Smooth muscle cell (in vitro differentiated cells): ENCODE measurements around a stretch of chr7.

DNA sequence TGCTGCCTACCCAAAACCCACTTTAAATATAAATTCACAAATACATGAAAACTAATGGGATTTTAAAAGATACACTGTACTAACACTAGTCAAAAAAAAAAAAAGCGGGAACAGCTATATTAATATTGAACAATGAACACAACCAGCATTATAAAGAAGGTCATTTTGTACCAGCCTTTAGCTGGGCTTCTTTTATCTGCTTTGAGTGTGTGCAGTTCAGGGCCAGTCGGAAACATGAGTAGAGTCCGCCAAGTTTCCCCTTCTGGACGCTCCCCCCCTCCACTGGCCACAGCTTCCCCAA lies 77.3 kb upstream of the FAM20C start:
- RAMPAGE, long total RNA, result no peak

- RAMPAGE, long total RNA, result no peak
These were observed 7.8 kb upstream of the FAM20C start for GRCh38 chr7:184554-185062.

GRCh38 chr7:187047-187713 lies 5.2 kb upstream of the FAM20C start:
- RAMPAGE, long total RNA, result no peak

- RAMPAGE, long total RNA, result no peak
These were observed 41.5 kb upstream of the FOXL3 start for GRCh38 chr7:248135-249206.

DNA sequence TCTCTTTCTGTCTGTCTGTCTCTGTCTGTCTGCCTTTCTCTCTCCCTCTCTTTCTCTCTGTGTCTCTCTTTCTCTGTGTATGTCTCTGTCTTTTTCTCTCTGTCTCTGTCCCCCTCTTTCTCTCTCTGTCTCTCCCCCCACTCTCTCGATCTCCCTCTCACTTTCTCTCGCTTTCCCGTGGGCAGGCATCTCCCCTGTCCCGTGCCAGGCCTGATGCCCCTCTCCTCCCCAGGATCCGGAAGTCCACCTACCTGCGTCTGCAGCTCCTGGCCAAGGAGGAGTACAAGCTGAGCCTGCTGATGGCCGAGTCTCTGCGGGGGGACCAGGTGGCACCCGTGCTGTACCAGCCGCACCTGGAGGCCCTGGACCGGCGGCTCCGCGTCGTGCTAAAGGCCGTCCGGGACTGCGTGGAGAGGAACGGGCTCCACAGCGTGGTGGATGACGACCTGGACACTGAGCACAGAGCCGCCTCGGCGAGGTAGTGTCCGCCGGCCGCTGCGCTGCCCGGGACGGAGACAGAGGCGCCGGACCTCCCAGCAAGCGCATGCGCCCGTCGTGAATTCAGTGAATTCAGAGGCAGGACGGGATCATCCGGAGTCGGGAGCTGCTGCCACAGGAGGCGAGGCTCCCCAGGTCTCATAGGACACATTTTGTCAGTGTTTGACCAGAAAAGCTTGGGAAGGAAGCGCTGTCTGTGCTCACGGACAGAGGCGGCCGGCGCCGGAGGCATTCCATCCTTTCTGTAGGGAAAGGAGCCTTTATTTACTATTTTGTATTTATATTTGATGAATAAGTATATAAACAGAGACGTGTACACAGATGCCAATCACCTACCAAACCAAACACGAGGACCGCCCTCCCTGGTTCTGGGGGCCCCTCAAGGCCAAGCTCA lies 30.2 kb upstream of the FOXL3 start:
- RAMPAGE, long total RNA, result no peak

DNA sequence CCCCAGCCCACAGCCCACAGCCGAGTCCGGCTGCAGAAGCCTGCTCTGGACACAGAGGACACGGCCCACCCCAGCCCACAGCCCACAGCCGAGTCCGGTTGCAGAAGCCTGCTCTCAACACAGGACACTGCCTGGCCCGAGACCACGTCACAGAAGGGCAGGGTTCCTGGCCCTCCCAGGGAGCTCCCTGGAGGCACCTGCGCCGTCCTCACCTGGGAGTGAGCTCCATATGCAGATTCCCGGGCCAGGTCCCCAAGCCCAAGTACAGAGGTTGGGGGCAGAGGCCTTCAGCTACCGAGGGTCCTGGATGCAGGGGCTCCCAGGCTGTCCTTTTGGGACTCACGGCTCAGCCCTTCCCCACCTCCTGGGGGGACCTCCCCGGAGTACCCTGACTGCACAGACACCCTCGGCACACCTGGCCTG lies 23.8 kb upstream of the FOXL3 start:
- RAMPAGE, long total RNA, result no peak

- RAMPAGE, long total RNA, result no peak
These were observed 5.1 kb upstream of the FOXL3 start for GRCh38 chr7:284607-285597.

DNA sequence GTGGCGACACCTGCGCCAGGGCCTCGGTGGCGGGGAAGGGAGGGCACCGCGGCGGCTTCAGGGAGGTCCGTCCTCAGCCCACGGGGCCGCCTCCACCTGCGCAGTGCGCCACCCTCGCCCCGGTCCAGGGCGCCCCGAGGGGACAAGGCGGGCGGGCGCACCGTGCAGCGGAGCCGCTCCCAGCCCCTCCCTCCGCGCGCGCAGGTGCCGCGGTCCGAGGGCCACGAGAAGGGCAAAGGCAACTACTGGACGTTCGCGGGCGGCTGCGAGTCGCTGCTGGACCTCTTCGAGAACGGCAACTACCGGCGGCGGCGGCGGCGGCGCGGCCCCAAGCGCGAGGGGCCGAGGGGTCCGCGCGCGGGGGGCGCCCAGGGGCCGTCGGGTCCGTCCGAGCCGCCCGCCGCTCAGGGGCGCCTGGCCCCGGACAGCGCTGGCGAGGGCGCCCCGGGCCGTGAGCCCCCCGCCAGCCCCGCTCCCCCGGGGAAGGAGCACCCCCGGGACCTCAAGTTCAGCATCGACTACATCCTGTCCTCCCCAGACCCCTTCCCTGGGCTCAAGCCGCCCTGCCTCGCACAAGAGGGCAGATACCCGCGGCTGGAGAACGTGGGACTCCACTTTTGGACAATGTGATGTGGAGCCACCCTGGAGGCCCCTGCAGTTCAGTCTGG lies 1.0 kb downstream of the FOXL3 start:
- RAMPAGE, long total RNA, result no peak

- RAMPAGE, long total RNA, result no peak
These were observed 4.5 kb downstream of the FOXL3 start for GRCh38 chr7:294342-295077.

DNA sequence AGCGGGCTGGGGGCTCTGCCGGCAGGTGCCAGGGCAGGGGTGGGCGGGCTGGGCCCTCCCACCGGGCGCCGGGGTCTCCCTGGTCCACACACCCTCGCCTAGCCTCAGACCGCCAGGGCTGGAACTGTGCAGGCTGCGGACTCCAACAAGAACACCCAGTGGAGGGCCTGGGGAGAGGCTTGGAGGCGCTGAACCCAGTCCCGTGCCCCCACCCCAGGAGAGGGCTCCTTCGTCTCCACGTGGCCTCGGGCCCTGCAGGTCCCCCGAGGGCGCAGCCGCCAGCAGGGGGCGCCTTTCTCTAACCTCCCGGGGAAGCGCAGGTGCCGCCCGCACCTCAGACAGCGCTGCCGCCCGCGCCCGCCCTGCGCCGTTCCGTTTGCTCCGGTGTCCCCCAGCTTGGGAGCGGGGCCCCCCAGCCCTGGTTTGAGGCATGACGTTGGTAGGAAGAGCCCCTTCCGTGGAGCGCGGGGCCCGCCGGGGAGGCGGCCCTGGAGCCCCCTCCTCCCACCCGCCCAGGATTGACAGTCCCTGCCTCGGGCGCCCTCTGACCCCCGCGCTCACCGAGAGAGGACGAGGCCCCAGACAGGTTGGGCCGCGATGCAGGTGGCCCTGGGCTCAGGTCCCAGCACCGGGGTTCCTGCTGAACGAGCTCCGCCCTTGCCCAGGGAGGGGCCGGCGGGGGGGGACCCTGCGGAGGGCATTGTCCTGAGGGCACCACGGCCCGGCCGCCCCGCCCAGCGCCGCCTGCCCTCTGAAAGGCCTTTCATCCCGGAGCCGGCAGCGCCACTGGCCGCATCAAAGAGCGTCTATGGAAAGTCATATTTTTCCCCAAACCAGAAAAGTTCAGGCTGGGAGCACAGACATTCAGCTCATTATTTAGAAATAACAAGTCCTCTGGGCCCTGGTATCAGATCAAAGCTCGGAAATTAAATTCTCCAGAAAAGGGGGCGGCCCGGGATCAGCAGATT lies 42.8 kb downstream of the FOXL3 start:
- RAMPAGE, long total RNA, result no peak

- RAMPAGE, long total RNA, result no peak
These were observed 89.6 kb downstream of the FOXL3 start for GRCh38 chr7:379040-380472.

DNA sequence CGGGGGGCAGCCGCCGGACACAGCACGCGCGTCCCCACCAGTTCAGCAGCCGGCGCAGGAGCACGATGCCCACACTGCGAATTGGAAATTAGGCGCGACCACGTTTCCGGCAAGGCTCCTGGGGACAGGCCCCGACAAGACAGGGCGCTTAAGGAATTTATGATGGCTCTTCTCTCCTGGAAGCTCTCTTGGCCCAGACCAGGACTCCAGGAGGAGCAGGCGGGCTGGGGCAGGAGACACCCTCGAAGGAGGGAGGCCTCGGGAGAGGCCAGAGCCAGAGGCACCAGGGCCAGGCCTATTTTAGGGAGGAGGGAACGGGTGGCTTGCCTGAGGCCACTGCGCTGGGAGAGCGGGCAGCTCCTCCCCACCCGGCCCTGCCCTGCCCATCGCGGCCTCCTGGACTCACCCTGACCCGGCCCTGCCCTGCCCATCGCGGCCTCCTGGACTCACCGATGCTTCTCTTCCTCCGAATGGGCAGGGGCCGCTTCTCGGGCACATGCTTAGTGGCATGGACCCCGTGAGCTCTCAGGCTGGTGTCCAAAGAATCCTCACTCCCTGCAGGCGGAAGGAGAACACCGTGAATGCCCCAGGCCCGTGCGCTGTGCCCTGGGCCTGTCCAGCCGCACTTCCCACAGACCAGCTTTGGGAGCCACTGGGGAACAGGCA lies 7.6 kb downstream of the PDGFA start:
- RAMPAGE, long total RNA, result no peak

DNA sequence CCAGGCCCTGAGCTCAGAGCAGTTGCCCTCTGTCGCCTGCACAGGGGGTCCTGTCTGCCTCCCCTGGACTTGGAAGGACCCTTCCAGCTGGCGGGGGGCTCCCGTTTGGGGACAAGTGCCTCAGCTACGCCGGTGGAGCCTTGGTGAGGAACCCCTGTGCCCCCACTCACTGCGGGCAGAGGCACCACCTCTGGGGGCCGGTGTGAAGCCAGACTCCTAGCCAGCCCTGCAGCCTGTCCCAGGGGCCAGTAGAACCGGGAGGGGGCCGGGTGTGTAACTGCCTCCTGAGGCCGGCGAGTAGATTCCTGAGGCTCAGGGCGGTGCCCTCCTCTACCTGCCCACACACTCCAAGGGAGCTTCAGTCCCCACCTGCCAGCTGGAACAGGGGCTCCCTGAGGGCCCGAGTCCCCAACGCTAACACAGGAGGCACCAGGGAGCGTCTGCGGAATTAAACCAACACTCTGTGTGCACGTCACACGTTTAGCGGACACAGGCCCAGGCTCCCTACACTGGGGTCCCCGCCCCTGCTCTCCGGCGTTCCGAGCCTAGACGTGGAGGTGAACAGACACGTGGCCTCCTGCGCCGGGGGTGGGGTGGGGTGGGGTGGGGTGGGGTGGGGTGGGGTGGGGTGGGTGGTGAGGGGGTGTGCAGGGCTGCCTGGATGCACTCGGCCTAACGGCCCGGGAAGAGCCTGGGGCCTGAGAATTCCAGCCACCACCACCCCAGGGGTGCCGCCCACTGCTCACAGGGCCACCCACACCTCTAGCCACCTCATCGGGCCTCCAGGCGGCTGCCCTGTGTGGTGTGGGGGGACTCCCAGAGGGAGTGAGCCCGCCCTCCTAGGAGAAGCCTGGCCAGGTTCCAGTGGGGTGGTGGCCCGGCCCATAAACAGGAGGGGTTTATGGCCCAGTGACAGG lies 19.7 kb upstream of the PDGFA start:
- RAMPAGE, long total RNA, result no peak

DNA sequence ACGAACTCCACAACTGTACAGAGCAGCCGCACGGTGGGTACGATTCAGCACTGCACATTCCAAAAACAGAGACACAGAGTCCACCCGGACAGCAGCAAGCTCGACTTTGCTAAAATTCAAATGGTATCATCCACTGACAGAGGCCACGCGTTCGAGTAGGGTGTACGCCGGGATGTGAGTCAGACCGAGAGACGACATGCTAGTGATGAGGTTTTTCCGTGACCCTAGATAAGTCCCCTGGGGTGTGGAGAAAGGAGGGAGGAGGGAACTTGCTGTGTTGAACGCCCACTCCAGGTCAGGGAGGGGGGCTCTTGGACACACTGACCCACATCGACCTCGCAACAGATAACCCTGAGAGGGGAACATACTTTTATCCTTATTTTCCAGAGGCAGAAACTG lies 65.7 kb upstream of the PDGFA start:
- RAMPAGE, long total RNA, result no peak

DNA sequence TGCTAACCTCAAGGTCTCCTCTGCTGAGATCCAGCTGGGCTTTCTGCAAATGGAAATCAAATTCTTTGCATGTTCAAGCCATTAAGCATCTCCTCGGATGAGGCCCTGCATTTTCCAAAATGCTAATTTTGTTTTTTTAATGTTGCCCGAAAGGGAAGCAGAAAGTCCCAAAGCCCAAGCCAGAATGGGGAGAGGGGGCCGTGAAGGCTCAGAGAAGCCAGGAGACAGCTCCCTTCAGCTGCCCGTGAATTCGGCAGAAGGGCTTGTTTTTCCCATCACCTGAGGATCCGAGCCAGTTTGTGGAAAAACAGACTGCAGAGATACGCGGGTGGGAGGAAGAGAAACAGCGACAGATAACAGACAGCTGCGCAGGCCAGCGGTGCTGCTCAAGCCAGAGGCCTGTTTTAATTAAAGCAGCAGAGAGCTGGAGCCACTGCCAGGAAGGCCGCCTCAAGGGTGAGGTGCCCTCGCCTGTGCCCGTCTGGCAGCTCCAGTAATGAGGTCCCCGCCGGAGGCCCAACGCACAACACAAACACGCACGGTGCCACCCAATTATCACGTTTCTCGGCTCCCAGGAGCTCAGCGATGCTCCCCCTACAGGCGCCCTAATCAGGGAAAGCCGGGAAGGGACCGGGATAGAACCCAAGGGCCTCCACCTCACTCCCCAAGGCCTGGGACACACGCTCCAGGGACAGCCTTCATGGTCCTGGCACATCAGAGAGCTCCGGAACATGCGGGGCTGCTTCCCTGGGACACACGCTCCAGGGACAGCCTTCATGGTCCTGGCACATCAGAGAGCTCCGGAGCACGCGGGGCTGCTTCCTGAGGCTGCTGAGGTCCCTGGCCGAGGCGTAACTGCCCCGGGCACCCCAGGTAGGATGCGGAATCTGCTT lies 60.7 kb upstream of the DNAAF5 start:
- RAMPAGE, long total RNA, result no peak

GRCh38 chr7:728005-728385 lies 914 bp upstream of the PRKAR1B start:
- RAMPAGE, long total RNA, result no peak

DNA sequence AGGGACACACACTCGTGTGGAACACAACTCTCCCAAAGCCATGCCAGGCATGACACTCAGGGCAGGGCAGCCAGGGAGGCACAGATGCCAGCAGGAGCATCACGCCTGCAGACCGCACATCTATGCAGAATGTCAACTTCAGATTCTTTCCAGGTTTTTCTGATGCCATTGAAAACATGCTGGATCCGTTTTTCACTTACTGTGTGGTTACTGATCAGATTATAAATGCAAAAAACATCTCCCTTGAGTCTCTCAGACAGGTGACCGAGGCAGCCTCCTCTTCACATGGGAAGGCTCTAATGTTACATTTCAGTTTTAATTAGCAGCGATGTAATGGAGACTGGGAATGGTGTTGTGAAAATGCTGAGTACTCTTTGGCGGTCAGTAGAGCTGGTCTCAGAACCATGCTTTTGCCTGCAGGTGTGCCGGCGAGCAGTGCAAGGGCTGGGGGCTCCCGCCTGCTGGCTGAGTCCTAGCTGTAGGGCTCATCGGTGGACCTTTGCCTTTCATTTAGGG lies 3.2 kb upstream of the SUN1 start:
- RAMPAGE, long total RNA, result no peak

- RAMPAGE, long total RNA, result no peak
These were observed 7.0 kb upstream of the GET4 start for GRCh38 chr7:869232-869850.

GRCh38 chr7:875912-876409 lies 393 bp upstream of the GET4 start:
- RAMPAGE, long total RNA, result no peak

GRCh38 chr7:893716-894257 lies 17.4 kb downstream of the GET4 start:
- RAMPAGE, long total RNA, result no peak